Cytotoxic T cell (primary cell): Measurements from ENCODE around the genes P4HA1, FAM149B1 and MYOZ1.

DNA sequence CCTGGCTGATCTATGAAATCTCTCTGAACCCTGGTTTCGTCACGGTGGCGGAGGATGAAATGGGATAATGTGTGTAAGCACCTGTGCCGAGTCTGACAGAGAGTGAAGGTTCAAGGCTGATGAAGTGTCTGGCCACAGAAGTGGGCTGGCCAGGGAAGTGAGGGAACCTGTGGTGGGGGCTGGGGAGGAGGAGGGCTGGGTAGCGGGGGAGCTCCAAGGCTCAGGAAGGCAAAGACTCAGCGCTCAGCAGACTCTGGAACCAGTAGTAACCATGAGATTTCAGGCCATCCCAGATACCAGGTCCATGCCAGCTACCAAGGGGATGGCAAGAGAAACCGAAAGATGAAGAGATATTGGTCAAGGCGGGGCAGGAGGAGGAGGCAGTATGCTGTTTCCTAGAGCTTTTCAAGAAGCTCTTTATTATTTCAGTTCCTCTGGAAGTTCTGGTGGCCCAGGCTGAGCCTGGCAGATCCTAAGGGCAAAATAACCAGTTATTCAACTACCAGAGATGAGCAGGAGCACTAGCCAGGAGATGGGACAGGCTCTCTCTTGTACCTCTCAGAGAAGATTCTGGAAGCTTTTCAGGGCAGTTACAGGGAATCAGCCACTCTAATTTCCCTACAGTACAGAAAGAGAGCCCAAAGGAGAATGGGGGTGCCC is 5.4 kb downstream of the DNAJB12 start:
- PRO-cap, 2 experiments = no peak in any of the 2 experiments

GRCh38 chr10:72459730-72460562 is 105.2 kb upstream of the DNAJB12 start:
- PRO-cap, 2 experiments = no peak in any of the 2 experiments

- PRO-cap, 2 experiments = no peak in any of the 2 experiments
Observed at GRCh38 chr10:72605019-72605458, 20.8 kb downstream of the MICU1 start.

GRCh38 chr10:72743908-72745073 is 52.3 kb downstream of the MCU start:
- PRO-cap, 2 experiments = no peak in any of the 2 experiments

DNA sequence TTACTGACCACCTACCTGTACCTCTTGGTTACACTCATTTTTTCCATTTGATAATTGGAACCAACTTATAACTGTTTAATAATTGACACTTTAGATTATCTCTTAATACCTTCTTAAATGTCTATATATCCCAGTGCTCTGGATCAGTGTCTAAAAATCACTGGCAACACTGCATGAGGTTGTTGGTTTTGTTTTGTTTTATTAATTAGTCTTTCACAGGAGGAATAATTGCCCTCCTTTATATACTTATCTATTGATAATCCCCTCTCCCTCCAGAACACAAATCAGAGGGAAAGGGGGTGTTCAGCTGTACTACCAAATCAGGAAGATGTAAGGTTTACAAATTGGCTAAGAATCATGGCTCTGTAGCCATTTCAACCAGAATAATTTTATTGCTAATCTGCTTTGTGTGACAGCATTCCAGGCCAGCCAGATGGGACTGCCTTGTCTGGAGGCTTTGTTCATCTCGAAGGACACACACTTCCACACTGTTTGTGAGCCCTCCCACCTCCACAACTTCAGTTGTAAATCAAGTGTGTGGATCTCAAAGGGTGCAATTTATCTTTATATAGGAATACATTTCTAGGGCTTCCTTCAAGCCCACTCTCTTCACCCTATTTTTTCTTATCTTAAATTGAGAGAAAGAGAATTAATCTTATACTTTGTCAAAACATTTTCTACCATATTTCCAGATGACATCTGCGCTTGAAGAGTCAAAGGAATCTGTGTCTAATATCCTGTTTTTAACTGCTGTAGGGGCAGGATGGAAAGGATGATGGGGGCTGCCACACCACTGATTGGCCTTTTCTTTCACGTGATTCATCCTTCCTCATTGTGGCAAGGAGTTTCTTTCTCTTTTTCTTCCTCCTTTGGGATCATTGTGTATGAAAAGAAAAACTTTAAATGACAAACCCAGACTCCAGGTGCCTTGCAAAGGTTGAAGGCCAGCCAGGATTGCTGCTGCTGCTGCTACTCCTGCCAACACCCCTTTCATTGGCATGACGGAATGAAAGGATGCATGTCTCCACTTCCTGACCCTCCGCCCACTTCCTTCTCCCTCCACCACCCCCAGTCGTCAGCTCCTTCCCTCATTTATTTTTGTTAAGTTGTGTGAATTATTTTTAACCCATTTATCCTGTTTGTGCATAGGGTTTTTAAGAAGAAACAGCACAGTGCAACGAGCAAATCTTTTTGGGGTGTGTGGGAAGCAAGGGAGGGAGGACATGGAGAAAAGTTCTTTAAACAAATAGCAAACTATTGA is 6.8 kb upstream of the OIT3 start:
- PRO-cap, 2 experiments = no peak in any of the 2 experiments

DNA sequence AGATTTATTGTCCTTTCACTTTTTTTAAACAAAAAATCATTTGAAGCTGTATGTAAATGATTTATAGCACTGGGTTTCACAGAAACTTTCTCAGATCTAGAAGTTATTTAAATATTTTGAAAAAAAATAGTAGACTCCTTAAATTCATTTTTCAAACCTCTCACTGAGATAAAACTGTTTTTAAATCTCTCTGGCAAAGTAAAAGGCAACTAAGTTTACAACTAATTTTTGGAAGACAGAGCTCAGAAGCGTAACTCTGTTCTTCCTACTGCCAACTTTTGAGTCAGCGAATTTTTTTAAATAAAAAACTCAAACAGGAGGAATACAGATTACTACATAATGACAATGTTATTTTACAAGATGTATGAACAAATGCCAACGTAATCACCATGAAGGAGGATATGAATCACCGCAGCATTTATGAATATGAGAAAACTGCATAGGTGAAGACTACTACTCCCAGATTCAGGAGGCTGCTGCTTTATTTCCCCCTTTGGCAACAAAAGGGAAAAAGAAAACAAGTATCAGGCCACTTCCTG is 52.4 kb downstream of the P4HA1 start:
- PRO-cap, 2 experiments = no peak in any of the 2 experiments

GRCh38 chr10:73096793-73097401 is at the start of gene P4HA1:
P4HA1 (minus strand) TSS chr10:73096866.
- PRO-cap, 2 experiments = peak in 2 of 2 experiments; most common plus-strand start chr10:73096902 (in 1); most common minus-strand start chr10:73096862 (in 2)

GRCh38 chr10:73117754-73118580 is 7.7 kb downstream of the NUDT13 start:
- PRO-cap, 2 experiments = no peak in any of the 2 experiments

DNA sequence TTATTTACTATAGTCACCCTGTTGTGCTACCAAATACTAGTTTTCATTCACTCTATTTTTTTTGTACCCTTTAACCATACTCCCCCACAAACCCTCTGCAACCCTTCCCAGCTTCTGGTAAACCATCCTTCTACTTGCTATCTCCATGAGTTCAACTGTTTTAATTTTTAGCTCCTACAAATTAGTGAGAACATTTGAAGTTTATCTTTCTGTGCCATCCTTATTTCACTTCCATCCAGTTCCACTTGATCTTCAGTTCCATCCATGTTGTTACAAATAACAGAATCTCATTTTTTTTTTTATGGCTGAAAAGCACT is 2.0 kb downstream of the ECD start:
- PRO-cap, 2 experiments = no peak in any of the 2 experiments

- PRO-cap, 2 experiments = peak in 2 of 2 experiments; most common plus-strand start chr10:73168119 (in 2); most common minus-strand start chr10:73168020 (in 2)
Observed at GRCh38 chr10:73167830-73169102, at the start of gene FAM149B1. FAM149B1 (plus strand) TSS chr10:73168119.

GRCh38 chr10:73253220-73253706 is 819 bp upstream of the MRPS16 start:
- PRO-cap, 2 experiments = no peak in any of the 2 experiments

DNA sequence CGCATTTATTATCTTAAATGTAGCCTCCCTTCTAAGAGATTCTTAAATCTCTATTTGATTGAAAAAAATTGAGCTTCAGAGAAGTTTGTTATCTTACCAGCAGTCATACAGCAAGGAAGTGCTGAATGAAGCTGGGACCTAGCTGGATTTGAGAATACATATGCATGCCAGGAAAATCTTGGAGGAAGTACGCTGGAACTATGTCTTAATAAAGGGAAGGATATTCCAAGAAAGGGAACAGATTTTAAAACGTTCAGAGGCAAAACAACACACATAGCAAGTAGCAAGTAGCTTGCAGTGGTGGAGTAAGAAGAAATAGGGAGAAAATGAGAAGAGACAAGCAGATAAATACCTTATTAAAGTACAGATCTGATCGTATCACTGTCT is 1.5 kb downstream of the CFAP70 start:
- PRO-cap, 2 experiments = no peak in any of the 2 experiments

- PRO-cap, 2 experiments = no peak in any of the 2 experiments
Observed at GRCh38 chr10:73462157-73462391, 28.7 kb upstream of the MSS51 start.

DNA sequence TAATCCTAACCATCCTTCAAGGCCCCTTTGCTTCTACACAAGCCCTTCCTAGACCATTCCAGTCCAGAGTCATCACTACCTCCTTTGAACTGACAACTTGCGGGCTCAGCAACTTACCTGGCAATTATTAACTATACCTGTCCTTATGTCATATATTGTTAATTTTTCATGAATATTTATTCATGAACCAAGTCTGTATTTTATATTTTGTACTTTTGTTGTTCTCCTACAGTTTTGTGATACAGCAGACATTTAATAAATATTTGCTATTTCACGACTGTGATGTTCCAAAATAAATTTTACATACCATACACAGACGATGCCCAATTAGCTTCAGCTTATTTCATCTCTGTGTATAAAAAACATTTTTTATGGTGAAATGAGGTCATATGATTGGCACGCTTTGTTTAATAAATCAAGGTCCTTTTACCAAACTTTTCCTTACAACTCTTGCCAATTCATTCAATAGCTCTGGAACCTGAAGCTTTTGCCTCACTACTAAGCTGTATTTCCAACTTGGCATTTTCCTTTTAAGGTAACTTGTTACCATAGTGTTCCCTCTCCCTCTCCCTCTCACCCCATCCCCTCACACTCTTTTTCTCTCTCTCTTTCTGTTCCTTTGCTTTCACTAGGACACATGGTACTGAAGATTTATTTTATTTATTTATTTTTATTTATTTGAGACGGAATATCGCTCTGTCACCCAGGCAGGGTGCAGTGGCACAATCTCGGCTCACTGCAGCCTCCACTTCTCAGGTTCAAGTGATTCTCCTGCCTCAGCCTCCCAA is 5.5 kb downstream of the PPP3CB start:
- PRO-cap, 2 experiments = no peak in any of the 2 experiments

GRCh38 chr10:73575491-73576971 is 15.1 kb downstream of the USP54 start:
- PRO-cap, 2 experiments = no peak in any of the 2 experiments

- PRO-cap, 2 experiments = no peak in any of the 2 experiments
Observed at GRCh38 chr10:73641198-73642031, at the start of gene MYOZ1. MYOZ1 (minus strand) TSS chr10:73641474.

DNA sequence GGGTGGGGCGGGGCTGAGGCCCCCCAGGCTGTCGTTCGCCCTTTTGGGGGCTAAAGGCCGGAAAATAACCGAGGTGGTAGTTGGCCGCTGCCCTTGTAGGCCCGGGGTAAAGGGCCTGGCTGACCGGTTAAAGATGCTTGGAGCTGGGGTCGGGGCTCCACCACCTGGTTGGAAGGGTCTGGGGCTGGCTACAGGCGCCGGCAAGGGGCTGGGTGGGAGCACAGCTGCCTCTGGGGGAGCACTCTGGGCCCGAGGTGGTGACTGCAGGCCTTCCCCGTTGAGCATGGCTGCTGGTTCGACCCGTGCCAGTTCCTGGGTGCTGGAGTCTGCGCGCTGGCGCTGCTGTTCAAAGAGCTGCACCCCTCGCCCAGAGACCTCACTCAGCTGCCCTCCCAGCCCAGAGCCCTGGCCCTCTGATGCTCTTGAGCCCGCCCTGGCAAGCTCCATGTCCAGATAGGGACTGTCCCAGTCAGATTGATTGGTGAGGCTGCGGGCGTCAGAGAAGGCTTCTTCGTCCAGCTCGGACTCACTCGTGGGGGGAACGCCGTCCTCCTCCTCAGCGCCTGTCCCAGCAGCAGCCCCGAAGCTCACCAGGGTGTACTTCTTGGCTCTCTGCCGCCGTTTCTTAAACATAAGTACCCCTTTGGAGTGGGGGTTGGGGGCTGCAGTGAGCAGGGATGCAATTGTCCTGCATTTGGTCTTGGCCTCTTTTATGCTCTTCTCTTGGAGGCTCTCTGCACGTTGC is 7.0 kb upstream of the MYOZ1 start:
- PRO-cap, 2 experiments = no peak in any of the 2 experiments

- PRO-cap, 2 experiments = no peak in any of the 2 experiments
Observed at GRCh38 chr10:73770516-73770972, 1.5 kb upstream of the FUT11 start.

GRCh38 chr10:73771051-73771665 is 918 bp upstream of the FUT11 start:
- PRO-cap, 2 experiments = no peak in any of the 2 experiments

GRCh38 chr10:73867294-73867886 is 7.0 kb downstream of the CAMK2G start:
- PRO-cap, 2 experiments = no peak in any of the 2 experiments